ENCODE results near the gene AGMO.

- PRO-cap, 8 experiments = no peak in any of the 8 experiments
These were observed at the start of gene AGMO for GRCh38 chr7:15561660-15562311. Gene AGMO, minus strand, starts transcription at chr7:15562015.

GRCh38 chr7:15667859-15668323 is 18.6 kb downstream of the MEOX2 start:
- PRO-cap, 8 experiments = no peak in any of the 8 experiments

GRCh38 chr7:15780281-15780844 is 93.9 kb upstream of the MEOX2 start:
- PRO-cap, 8 experiments = no peak in any of the 8 experiments

- PRO-cap, 8 experiments = no peak in any of the 8 experiments
These were observed 108.9 kb upstream of the MEOX2 start for GRCh38 chr7:15795351-15795859.

DNA sequence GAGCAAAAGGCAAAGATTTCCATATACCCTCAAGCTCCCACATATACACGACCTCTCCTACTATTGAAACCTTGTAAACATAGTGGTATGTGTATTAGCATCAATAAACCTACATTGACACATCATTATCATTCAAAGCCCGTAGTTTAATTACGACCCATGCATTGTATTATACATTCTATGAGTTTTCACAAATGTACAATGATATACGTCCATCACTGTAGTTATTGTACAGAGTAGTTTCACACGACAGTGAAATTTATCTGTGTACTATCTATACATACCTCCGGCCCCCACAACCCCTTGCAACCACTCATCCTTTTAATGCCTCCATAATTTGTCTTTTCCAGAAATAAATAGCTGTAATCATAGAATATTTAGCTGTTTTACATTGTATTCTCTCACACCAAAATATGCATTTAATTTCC is 110.3 kb downstream of the CRPPA start:
- PRO-cap, 8 experiments = peak in 4 of 8 experiments; most common minus-strand start position 300 of the sequence (in 4)

DNA sequence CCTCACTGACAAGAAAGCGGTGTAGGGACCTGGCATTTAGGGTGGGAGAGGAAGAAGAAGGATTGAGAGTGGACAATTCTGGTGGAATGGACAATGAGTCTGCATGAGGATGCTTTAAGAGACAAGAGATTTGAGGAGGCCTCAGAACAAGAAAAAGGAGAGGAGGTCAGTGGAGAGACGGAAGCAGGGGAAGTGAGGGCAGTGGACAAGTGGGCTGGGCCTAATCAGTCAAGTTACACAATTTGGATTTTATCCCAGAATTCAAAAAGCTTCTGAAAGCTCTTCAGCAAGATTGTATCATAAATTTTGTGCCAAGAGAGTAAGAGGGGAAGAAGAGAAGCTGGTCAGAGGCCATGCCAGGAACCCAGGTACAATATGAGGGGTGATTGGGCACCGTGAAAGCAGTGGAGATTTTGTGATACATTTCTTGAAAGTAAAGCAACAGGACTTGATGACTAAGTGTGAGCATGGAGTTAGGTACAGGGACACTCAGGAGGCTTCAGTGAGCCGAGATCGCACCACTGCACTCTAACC is 19.4 kb upstream of the TSPAN13 start:
- PRO-cap, 8 experiments = no peak in any of the 8 experiments

- PRO-cap, 8 experiments = no peak in any of the 8 experiments
These were observed 11.9 kb downstream of the TSPAN13 start for GRCh38 chr7:16765230-16765984.

GRCh38 chr7:16989808-16990624 is 108.2 kb upstream of the AGR3 start:
- PRO-cap, 8 experiments = no peak in any of the 8 experiments

DNA sequence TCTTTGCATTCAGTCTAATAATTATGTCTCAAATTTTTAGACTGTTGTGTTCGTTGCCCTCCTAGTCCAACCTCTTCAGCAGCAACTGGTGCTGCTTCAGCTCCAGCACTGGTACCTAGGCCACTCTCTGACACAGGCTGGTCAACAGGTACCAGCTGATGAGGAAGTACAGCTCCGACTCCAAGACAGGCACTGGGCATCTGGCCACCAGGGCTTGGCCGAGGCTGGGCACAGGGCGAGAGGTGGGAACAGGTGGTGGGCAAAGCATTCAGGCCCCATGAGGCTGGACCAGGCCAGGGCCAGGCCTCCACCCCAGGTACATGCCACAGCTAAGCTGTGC is 151.4 kb upstream of the AGR3 start:
- PRO-cap, 8 experiments = no peak in any of the 8 experiments

- PRO-cap, 8 experiments = no peak in any of the 8 experiments
These were observed 203.5 kb upstream of the AGR3 start for GRCh38 chr7:17085319-17085682.

- PRO-cap, 8 experiments = no peak in any of the 8 experiments
These were observed 322 bp upstream of the AHR start for GRCh38 chr7:17298265-17298394.

GRCh38 chr7:17307473-17307886 is 9.0 kb downstream of the AHR start:
- PRO-cap, 8 experiments = no peak in any of the 8 experiments

- PRO-cap, 8 experiments = no peak in any of the 8 experiments
These were observed 22.9 kb downstream of the HDAC9 start for GRCh38 chr7:18518393-18518878.

GRCh38 chr7:19118079-19118725 is 766 bp upstream of the TWIST1 start:
- PRO-cap, 8 experiments = no peak in any of the 8 experiments

- PRO-cap, 8 experiments = no peak in any of the 8 experiments
These were observed 214.4 kb downstream of the MACC1 start for GRCh38 chr7:20002820-20003208.

- PRO-cap, 8 experiments = no peak in any of the 8 experiments
These were observed 20.1 kb downstream of the MACC1 start for GRCh38 chr7:20197228-20197427.

- PRO-cap, 8 experiments = no peak in any of the 8 experiments
These were observed 22.7 kb upstream of the ITGB8 start for GRCh38 chr7:20308013-20308421.

DNA sequence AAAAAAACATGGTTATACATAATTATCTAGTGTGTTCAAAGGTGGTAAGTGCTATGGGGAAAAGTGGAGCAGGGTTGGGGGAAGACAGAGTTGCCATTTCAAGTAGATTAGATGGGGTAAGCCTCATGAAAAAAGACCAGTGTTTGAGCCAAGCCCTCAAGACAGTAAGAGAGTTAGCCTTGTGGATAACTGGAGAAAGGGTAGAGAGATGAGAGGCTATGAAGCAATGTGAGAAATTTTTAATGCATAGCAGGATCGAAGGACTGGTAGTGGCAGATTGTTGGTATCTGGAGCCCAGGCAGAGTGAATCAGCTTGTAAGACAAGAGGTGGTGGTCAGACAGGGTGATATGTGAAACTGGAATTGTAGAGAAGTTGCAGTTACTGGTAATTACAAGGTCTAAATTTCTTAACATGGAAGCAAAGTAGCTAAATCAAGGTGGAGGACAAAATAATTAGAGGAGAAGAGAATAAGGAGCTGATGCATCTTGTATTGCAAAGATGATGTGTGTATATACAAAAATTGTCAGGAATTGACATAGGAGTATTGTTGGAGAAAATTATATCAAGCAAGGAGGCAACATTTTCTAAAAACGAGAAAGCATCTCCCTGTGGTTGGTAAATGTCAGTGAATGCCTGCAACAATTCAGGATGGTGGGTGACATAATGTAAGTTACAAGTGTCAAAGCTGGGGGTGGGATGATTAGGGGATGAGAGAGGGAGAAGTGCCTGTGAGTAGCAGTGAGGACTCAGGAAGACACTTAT is 14.9 kb downstream of the ITGB8 start:
- PRO-cap, 8 experiments = no peak in any of the 8 experiments

DNA sequence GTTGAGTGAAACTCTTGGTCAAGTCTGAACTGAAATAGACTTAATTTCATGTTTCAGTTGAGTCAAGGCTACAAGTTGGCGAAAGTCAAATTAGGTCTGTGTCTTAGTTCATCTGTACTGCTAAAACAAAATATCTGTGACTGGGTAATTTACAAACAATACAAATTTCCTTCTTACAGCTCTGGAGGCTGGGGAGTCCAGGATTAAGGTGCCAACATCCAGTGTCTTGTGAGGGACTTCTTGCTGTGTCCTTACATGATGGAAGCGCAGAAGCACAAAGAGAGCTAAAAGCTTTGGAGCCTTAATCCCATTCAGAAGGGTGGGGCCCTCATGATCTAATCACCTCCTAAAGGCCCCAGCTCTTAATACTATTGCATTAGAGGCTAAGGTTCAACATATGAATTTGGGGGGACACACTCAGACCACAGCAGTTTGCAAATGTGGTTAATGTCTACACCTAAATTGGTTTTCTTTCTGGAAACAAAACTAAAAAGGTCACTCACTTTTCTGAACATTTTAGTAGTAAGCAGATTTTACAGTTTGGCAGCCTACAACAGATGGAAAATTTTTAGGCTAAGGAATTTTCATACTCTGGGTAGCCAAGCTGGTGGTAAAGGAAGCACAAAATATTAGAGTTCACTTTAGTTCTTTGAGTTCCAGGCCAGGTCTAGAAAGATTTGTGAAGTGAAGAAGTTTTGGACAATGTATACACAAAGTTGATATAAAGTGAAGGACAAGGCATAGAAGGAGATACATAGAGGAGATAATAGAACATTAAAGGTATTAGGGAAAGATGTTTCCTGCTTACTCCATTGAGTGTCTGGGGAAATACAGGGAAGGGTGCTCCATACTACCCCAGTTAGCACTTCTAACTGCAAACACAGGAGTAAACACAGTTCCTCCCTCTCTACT is 30.8 kb downstream of the ITGB8 start:
- PRO-cap, 8 experiments = no peak in any of the 8 experiments

- PRO-cap, 8 experiments = no peak in any of the 8 experiments
These were observed 1.9 kb downstream of the SP8 start for GRCh38 chr7:20784655-20785298.

Data from peripheral blood mononuclear cell (primary cell).